Vagina (tissue), 1 donor: ENCODE data around the gene TTC23.

DNA sequence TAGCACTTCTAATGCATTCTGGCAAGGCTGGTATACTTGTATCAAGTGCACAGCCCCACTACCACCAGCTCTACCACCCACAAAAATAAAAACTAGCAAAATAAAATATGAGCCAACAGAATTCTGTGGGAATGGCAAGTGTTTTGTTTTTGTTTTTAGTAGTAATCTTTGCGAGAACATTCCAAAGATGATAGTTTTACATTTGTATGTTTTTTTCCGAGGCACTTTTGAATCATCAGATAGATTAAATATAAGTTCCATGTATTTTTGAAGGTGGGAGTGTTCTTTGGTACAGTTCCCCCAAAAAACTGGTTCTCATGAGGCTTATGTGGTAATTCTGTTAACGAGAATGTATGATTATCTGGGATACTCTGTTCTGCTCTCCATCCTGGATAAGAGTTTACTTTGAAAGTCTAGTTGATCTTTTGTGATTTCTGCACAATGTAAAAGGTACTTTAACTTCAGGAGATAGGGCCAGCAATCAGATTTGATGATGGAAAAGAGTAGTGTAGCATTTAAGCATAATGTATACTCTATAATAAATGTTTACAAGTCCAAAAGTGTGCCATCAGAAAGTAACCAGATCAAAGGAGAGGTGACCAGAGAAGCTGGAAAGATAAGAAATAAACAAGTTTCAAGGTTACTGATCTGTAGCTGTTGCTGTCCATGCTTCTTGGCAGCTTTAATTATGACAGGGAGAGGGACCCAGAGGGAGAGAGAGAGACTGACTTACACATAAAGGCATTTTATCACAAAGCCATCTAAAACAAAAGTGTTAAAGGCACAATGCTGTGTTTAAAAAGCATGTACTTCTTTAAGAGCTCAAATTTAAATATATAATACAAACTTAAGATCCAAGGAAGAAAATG, 130.9 kb downstream of the PGPEP1L start:
- PRO-cap = no peak
- RAMPAGE, long total RNA = start-site peak on the plus strand centred at position 297 of the sequence, 70 bp wide, 20 reads; start-site peak on the plus strand centred at position 517 of the sequence, 111 bp wide, 19 reads

GRCh38 chr15:98896204-98897489, 110.9 kb downstream of the PGPEP1L start:
- PRO-cap = no peak
- RAMPAGE, long total RNA = no peak

GRCh38 chr15:98923104-98923778, 84.4 kb downstream of the PGPEP1L start:
- PRO-cap = no peak
- RAMPAGE, long total RNA = no peak

GRCh38 chr15:98951602-98951999, 56.0 kb downstream of the PGPEP1L start:
- PRO-cap = no peak
- RAMPAGE, long total RNA = no peak

DNA sequence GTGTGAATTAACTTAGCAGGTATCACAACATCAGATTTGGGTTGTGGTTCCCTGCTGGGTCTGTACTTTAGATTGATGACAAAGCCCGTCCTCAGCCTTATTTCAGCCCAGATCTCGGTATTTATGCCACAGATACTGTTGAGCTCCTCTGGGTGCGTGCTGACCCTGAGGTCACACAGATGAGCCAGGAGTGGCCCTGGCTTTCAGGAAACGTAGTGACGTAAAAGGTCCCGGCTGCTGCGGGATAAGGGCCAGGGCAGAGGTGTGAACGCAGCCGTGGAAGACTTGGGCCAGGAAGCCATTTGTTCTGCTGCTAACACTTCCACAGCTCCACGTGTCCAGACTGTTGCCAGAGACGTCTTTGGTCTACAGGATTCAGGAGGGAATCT, 54.3 kb downstream of the PGPEP1L start:
- PRO-cap = no peak
- RAMPAGE, long total RNA = no peak

DNA sequence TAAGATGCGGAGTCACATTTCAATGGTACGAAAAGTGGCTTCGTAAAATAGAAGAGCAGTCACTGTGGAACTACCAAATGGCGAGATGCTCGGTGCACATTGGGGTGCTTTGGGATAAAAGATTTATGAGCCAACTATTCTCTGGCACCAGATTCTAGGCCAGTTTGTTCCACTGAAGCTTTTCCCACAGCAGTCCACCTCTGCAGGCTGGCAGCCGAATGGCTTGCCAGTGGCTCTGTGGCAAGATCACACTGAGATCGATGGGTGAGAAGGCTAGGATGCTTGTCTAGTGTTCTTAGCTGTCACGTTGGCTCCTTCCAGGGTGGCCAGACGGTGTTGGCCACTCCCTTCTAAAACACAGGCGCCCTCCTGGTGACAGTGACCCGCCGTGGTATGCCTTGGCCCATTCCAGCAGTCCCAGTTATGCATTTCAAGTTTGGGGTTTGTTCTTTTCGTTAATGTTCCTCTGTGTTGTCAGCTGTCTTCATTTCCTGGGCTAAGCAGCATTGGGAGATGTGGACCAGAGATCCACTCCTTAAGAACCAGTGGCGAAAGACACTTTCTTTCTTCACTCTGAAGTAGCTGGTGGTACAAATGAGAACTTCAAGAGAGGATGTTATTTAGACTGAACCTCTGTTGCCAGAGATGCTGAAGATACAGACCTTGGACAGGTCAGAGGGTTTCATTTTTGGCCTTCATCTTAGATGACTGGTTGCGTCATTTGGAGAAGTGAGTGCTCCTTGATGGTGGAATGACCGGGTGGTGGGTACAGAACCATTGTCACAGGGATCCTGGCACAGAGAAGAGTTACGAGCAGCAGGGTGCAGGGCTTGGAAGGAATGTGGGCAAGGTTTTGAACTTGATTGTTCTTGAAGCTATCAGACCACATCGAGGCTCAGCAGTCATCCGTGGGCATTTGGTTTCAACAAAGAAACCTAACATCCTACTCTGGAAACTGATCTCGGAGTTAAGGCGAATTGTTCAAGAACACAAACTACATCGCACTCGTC, 45.4 kb downstream of the PGPEP1L start:
- PRO-cap = no peak
- RAMPAGE, long total RNA = no peak

- PRO-cap = no peak
- RAMPAGE, long total RNA = no peak
These were observed 28.3 kb upstream of the SYNM start for GRCh38 chr15:99076453-99077139.

- PRO-cap = no peak
- RAMPAGE, long total RNA = start-site peak on the plus strand at chr15:99109886-99110062, 13 reads
These were observed 4.8 kb downstream of the SYNM start for GRCh38 chr15:99109331-99110509.

- PRO-cap = no peak
- RAMPAGE, long total RNA = no peak
These were observed 15.9 kb downstream of the SYNM start for GRCh38 chr15:99120769-99121201.

DNA sequence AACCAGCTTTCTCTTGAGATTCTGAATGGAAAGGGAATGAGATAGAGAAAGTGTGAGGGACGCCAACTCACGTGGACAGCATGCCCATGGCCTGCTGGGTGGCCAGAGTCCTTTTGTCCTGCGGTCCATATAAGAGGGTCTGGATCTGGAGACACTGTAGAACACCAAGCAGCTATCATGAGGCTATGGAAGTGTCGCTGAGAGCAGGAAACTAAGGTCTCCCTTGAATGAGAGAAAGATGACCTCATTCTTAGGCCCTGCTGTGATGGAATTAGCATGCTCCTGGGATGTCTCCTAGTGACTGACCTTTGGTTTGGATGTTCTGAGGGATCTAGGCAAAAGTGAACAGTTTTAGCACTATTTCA, 34.3 kb downstream of the SYNM start:
- PRO-cap = no peak
- RAMPAGE, long total RNA = no peak

GRCh38 chr15:99174210-99175553, 69.8 kb downstream of the SYNM start:
- PRO-cap = unidirectional peak, plus-strand start at chr15:99174670; unidirectional peak, plus-strand start at chr15:99174772; unidirectional peak, plus-strand start at chr15:99174875
- RAMPAGE, long total RNA = no peak

- PRO-cap = no peak
- RAMPAGE, long total RNA = no peak
These were observed 69.2 kb downstream of the TTC23 start for GRCh38 chr15:99180189-99180592.

- PRO-cap = no peak
- RAMPAGE, long total RNA = no peak
These were observed 67.9 kb downstream of the TTC23 start for GRCh38 chr15:99181333-99181947.

DNA sequence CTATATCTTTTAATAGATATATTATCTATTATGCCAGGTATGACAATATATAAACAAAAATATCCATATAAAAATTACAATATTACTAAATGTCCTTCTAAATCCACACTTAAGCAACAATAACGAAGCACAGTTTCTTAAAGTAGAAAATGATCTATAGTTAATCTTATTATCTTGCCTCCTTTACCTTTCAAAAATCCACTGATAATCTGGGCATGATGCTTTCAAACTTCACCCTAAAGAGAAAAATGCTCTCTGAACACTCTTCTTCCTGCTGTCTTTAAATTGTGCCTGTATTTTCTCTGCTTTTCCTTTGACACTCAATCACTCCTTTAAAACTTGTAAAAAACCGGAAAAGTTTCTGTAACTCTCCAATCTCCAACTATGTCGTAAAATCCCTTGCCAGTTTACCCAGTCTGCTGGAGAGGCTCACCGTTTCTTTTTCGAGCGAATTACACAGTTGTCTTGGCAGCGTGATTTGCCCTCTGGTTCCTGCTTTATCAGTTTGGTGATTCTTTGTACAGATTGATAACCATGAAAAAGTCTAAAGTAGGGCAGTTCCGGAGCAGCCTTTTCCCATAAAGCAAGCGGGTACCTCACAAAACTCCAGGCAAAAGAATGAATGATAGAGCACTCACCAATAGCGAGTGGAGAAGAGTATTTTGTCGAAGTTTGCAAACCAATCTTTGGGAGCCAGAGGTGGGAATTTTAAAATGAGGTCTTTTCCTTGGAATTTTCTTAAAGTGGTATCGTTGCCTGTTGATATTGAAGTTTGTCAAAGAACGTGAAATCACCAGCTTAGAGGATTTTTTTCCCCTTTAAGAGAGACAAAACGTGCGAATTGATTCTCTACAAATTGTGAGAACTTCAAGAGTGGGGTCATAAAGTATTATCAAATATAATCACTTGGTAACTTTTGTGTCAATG, at the start of gene TTC23:
Gene TTC23 (minus strand): TSS at position 598 of the 927 bp plus-strand sequence.
- PRO-cap = bidirectional peak, plus-strand start at position 778 of the sequence, minus-strand start at position 575 of the sequence
- RAMPAGE, long total RNA = start-site peak on the minus strand centred at position 576 of the sequence, 50 bp wide, 230 reads

DNA sequence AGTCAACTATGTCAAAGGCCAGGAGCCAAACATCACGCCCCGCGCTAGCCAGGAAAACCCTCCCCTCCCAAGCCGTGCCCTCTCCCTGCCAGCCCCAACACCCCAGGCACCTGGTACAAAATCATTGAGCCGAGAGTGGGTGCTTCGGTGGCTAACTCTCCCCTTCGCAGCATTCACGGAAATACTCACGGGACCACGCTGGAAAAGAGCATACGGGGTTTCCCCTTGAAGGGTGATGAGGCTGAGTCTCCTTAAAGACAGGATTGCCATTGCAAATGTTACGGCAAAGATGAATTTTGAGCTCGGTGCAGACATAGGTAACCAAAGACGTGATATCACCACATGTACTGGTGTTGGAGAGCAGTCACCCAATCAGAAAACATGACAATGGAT, 123.1 kb upstream of the MEF2A start:
- PRO-cap = no peak
- RAMPAGE, long total RNA = no peak

GRCh38 chr15:99485414-99486044, 80.3 kb upstream of the MEF2A start:
- PRO-cap = no peak
- RAMPAGE, long total RNA = no peak

- PRO-cap = unidirectional peak, minus-strand start at chr15:99508032
- RAMPAGE, long total RNA = no peak
These were observed 57.9 kb upstream of the MEF2A start for GRCh38 chr15:99507707-99508472.

DNA sequence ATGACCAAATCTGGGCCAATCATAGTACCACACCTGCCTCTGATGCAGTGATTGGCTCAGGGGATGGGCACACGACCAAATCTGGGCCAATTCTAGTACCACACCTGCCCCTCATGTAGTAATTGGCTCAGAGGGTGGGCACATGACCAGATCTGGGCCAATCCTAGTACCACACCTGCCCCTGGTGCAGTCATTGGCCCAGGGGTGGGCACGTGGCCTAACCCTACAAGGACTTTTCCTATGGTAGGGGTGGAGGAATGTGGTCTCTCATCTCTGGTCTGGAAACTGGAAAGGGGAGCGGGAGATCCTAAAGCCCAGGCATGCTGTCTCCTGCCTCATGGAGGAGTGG, 56.9 kb upstream of the MEF2A start:
- PRO-cap = no peak
- RAMPAGE, long total RNA = no peak

DNA sequence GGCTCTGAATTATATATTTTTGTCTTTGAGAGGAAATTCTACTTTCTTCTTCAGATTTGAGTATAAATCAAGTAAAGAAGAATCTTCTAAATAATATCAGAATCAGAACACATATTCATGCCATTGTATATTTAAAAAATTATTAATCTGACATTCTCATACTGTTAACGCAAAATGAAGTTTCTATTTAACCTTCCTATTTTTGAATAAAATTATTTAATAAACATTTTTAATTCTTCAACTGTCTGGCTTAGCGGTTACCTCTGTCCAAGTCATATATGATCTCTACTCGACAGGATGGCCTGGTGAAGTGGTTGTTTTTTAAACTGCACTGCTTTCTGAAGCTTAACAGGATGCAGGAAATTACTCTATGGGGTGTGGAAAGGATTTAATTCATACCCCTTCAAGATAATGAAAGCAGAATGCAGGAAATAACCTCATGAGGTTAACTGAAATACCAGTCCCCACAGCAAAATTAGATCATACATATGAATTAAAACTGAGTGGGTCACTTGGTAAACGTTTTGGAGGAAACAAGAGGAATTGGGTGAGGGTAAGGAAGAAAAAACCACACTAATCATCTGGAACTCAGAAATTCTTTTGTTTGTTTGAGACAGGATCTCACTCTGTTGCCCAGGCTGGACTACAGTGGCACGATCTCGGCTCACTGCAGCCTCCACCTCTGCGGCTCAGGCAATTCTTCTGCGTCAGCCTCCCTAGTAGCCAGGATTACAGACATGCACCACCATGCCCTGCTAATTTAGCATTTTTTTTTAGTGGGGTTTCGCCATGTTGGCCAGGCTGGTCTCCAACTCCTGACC, 50.2 kb downstream of the LYSMD4 start:
- PRO-cap = no peak
- RAMPAGE, long total RNA = no peak

DNA sequence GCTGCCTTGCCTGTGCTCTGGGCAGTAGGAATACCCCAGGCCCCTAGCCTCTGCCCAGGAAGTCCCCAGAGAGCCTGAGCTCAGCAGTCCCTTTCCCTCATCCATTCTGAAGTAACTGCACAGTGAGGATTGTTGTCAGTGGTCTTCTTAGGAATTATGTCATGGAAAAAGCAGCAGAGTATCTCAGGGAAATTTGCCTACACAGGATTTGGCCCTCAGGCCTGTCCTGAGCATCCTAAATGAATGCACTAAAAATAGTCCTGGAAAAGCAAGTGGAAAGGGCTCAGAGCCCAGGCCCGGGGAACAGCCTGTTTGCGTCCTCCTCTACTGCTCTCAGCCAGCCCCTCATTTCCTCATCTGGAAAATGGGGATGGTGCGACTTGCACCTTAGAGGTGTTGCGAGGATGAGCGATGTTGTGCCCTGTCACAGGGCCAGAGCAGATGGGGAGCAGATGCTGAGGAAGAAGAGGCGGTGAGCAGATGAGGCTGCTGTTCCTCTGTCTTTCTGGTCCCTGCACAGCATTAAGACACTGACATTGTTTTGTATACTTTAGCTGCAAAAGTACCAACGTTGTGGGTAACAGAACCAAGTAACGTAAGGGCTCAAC, 21.6 kb downstream of the LYSMD4 start:
- PRO-cap = unidirectional peak, minus-strand start at position 108 of the sequence
- RAMPAGE, long total RNA = no peak